Mesenchymal stem cell of adipose (primary cell): ENCODE results near the genes MYH15 and TMPRSS7.

DNA sequence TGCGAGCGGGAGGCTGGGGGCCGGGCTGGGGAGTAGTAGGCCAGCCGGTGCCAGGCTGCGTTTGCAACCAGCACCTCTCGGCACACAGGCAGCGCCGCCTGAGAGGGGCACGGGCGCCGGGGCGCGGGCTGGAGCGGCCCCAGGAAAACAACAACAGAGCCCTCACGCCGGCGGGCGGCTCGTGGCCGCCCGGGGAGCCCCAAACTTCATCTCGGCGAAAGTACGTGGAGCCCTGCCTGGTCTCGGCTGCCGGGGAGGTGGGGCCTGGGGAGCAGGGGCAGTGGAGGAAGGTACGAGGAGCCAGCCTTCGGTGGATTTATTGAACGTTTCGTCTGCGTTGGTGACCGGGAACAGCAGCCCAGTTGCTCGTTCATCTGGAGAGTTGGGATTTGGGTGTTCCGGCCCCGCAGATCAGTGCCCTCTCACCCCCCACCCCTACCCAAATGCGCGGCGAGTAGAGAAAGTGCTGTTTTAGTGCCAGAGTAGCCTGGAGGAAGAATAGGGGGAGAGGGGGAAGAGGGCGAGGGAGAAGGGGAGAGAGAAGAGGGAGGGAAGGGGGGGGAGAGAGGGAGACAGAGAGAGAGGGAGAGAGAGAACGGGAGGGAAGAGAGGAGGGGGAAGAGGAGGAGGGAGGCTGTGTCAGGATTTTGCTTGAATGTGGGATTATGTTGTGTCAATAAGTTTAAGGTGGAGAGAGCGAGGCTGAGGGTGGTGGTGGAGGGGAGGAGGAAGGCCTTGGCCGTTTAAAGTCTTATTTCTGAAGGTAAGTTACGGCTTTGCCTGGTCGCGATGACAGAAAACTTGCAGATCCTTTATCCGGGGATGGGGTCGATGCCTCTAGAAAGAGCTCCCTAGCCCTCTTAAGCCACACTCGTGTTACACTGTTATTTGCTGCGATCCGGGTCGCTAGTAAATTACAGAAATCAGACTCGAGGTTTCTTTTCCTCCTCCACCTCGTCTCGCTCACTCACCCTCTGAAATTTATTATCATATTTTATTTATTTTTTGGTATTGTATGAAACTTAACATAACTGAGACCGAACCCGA lies 993 bp downstream of the BBX start:
- CAGE, long polyA plus RNA: no peak

GRCh38 chr3:107570140-107570955 lies 47.6 kb downstream of the BBX start:
- CAGE, long polyA plus RNA: no peak

DNA sequence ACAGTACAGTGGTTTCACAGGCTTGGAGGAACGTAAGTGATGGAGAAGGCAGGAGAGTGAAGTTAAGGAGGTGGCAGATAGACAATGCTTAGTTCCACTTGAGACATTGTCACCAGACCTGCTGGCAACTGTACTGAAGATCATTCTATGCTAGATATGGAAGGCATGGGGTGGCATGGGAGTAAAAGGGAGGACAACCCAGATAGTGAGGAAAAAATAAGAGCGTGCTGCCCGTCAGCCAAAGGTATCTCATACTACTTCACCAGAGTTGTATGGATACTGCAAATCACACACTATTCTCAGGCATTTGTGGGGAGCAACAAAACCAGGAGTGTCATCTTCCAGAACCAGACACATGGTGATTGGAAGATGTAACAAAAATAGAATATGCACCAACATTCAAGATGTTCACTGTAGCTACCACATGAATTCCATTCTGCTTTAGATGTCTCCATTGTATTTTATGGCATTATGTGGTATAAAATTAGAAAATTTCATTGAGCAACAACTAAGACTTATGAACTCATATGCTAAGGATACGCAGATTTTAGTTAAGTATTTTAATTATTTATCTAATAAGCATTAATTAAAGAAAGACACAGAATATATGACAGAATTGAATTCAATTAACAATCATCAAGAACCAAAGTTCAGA lies 34.9 kb downstream of the CD47 start:
- CAGE, long polyA plus RNA: no peak

GRCh38 chr3:108099711-108100281 lies 9.0 kb upstream of the CD47 start:
- CAGE, long polyA plus RNA: no peak

DNA sequence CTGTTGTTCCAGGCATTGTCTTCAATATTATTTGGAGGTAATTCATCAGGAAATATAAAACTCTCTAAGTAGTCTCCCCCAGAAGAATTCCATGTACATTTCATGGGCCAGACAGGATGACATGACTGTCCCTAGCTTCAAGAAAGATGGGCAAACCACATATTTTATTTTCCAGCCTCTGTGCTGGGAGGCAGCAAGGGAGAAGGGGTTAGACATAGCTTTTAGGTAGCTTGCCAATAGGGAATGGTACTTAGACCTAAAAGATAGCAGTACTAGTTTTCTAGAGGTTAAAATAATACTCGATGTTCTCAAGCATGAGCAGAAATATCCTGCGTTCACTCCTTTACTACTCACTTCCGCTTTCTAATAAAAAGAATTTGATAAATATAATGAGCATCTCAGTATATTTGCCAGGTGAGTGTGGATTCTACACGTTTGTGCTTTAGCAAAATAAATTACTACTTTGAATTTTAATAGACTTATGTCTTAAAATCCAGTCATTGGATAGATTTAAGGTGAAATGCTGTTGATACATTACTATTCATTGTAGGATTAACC lies 39.3 kb upstream of the CD47 start:
- CAGE, long polyA plus RNA: no peak

DNA sequence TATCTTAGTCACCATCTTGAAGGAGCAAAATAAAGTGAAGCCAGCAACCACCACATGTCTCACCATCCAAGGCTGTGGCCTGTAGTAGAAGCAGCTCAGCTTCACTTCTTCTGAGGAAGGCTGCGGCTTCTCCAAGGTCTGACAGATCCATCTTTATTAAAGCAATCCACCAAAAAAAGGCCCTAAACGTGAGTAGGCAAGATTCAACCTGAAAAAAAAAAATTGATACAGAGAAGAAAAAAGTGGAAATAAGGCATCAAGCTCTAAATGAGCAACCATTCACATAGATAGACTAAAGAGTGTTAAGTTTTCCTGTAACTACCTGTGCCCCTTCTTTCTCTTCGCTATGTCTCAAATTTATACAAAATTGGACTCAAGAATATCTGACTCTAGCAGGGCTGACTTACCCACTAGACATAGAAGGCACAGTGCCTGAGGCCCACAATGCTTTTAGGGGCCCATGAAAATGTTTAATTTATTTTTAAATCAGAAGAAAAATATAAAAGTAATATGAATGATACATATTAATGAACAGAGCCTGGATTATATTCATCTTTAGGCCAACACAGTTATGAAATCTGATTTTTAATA lies at the start of gene MYH15:
Gene MYH15, minus strand, starts transcription at position 217 of the 591 bp plus-strand sequence.
- CAGE, long polyA plus RNA: no peak

DNA sequence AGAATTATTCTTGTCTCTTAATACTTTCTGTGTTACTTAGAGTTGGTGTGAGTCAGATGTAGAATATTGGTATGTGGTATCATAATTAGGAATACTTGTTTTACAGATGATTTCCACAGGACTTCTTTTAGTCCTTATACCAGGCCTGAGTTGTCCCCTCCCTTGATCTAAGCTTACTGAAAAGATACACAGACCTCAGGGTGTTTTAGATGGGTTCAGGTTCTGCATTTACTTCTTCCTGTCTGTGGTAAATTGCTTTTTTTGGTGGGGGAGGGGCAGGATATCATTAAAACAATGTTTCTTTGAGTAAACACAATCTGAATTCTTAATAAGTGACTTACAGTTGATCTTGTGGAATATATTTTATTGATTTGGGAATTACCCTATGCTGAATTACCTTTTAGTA lies 14.2 kb downstream of the DZIP3 start:
- CAGE, long polyA plus RNA: no peak

GRCh38 chr3:108862684-108863256 lies 40.2 kb downstream of the TRAT1 start:
- CAGE, long polyA plus RNA: no peak

- CAGE, long polyA plus RNA: no peak
Observed at GRCh38 chr3:110846771-110847303, 224.8 kb upstream of the NECTIN3 start.

- CAGE, long polyA plus RNA: no peak
Observed at GRCh38 chr3:110969576-110969938, 102.1 kb upstream of the NECTIN3 start.

DNA sequence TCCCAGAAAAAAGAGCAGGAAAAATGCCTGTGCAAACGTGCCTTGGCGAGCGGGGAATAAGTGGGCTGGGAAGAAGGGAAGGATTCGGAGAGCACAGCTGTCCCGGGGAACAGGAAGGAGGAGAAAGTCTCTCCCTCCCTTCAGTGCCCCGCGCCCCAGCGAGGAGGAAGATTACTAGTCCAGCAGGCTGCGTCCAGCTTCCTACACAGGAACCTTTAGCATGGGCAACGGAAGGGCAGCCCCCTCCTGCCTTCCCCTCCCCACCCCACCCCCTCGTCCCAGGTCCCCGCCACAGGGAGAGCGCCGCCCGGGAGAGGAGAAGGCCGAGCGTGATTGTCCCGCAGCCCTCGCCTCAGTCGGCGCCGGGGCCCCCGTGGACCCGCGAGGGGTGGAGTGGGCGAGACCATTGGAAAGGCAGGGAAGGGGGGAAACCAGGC lies 569 bp upstream of the NECTIN3 start:
- CAGE, long polyA plus RNA: no peak

- CAGE, long polyA plus RNA: no peak
Observed at GRCh38 chr3:111590329-111590528, 4.9 kb downstream of the ZBED2 start.

GRCh38 chr3:111610205-111610615 lies 15.1 kb upstream of the ZBED2 start:
- CAGE, long polyA plus RNA: no peak

DNA sequence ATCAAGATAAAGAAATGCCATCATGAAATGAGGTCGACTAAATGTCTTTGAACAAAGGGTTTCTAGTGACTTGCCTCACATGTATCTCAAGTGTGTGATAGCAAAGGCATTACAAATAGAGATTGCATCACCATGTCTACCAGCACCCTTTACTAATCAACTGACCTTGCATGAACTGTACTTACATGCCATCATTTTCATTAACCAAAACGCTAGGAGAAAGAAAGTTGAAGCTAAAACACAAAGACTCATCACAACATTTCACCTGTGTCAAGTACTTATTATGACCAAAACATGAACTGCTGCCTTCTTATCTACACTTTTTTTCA lies 61.0 kb downstream of the PLCXD2 start:
- CAGE, long polyA plus RNA: no peak

- CAGE, long polyA plus RNA: no peak
Observed at GRCh38 chr3:111764426-111765166, 90.1 kb downstream of the PLCXD2 start.

DNA sequence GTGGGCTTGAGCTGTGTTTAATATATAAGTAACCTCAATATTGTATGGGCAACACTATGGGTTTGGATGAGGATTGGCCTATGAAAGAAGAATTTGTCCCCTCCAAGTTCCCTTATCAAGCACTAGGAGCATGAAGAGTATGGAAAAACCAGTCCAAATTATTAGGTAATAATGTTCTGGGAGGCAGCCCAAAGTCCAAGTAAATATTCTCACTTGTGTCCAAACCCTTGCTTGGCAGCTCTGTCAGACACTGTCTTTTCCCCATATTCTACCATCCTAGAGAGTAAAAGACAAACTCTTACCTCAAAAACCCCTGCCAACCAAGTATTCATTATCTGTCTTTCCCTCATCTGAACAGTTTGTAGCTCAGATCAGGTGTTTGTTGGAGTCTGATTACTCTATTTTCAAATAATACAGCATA lies 89.9 kb upstream of the PHLDB2 start:
- CAGE, long polyA plus RNA: no peak

DNA sequence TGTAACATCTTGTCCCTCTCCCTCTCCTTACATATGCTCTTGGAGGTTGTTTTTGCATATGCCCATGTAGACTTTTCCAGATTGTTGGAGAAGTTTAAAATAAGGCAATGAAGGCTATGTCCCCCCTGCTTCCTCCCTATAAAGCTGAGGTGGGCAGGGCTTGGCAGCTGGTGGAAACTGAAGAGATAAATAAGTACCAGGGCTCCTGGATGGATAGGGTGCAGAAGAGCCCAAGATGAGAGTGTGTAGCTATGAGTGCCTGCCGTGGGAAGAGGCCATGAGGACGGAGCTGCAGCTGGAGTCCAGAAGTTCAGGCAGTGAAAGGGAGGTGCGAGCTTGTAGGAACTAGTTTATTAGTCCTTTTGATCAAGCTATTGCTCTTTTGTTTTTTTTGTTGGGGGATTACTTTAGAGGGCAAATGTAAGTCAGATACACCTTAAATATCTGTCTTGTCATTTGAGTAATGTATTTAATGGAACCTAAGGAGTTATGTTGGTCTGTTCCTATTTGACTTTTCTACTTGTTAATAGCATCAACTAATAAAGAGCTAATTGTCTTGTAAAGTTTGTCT lies 52.4 kb downstream of the PHLDB2 start:
- CAGE, long polyA plus RNA: no peak

DNA sequence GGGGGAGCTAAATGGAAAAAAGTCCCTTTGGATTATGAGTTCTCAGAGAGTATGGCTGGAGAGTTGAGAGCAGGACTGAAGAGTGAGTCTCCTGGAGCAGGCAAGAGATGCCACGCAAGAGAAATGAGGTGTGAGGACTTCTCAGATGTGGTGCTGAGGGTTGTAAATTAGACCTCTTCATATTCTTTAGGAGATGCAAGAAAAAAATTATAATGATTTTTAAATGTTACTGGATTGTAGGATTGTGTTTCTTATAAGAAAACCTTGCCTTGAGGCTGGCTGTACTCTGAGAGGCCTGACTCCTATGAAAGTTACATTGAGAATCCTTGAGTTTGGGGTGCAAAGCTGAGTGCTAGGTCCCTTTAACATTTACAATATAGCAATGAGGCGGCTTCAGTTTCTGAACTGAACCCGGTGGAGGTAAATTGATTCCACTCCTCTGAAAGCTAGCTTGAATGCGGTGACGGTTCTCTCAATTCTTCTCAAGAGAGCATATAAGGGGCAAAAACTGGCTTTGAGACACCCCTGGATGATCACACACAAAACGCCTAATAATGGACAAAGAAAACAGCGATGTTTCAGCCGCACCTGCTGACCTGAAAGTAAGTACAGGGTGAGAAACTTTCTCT lies at the start of gene TMPRSS7:
Gene TMPRSS7, plus strand, starts transcription at position 445 of the 629 bp plus-strand sequence.
- CAGE, long polyA plus RNA: no peak

DNA sequence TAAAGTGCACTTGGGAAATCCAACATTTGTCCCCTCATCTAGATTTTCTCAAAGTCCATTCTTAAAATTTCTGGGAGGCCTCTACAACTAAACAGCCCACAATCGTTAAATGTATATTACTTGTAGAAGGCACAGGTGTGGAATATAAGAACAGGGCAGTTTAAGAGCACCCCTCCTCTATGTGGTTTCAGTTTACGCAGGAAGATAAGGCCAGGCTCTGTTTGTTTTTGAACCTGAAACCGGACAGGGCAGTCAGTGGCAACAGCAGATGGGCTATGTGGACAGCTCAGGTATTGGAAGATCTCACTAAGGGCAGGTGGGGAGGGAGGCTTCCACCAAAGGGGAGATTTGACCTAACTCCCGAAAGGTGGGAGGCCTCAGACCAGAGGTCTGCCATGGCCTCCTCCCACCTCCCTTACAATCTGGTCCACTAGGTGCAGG lies 5.0 kb downstream of the C3orf52 start:
- CAGE, long polyA plus RNA: no peak

DNA sequence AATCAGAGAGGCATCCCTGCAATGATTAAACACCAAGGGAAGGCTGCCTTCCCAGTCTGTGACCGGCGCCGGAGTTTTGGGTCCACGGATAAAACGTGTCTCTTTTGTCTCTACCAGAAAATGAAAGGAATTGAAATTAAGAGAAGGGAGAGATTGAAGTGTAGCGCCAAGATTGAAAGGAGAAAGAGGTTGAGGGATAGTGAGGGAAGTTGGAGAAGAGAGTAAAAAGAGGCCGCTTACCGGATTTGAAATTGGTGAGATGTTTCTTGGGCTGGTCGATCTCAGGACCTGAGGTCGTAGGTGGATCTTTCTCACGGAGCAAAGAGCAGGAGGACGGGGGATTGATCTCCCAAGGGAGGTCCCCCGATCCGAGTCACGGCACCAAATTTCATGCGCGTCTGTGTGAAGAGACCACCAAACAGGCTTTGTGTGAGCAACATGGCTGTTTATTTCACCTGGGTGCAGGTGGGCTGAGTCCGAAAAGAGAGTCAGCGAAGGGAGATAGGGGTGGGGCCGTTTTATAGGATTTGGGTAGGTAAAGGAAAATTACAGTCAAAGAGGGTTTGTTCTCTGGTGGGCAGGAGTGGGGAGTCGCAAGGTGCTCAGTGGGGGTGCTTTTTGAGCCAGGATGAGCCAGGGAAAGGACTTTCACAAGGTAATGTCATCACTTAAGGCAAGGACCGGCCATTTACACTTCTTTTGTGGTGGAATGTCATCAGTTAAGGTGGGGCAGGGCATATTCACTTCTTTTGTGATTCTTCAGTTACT lies 76.6 kb downstream of the BTLA start:
- CAGE, long polyA plus RNA: no peak